Duodenum (tissue), 1 donor: ENCODE results near the genes VKORC1, ARMC5 and RUSF1.

GRCh38 chr16:31072945-31073589 lies 973 bp downstream of the ZNF668 start:
- PRO-cap: no peak

GRCh38 chr16:31077583-31078132 lies 3.4 kb downstream of the ZNF646 start:
- PRO-cap: no peak

DNA sequence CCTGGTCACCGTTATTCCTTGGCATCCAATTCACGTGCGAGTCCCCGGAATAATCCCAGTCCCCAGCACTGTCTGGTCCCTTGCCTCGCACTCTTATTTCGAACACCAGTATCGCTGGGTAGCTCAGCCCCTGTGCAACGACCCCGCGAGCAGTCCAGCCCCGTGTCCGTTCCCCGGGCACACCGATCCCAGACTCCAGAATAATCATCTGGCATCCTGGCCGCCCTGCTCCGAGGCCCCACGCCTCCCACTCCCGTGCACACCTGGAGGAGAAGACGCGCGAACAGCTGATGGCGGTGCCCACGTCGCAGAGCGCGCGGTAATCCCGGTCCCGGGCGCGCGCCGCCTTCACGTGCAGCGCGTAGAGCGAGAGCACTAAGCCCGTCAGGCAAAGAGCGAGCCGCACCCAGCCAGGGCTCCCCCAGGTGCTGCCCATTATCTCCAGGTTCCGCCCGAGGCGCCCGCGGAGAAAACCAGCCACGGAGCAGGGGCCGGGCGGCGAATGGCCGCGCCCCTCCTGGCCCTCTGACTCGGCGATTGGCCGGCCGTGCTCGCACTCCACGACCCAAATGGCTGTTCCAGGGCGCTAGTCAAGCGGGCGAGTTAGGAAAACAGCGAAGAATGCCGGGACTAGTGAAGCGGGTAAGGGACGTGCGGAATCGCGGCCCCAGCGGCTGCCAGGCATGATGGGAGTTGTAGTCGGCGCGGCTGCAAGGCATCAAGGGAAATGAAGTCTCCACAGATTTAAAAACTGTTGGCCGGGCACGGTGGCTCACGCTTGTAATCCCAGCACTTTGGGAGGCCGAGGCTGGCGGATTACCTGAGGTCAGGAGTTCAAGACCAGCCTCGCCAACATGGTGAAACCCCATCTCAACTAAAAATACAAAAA lies at the start of gene VKORC1:
Gene VKORC1, minus strand, starts transcription at position 504 of the 889 bp plus-strand sequence.
- PRO-cap: bidirectional peak, plus-strand start at position 633 of the sequence, minus-strand start at position 676 of the sequence

DNA sequence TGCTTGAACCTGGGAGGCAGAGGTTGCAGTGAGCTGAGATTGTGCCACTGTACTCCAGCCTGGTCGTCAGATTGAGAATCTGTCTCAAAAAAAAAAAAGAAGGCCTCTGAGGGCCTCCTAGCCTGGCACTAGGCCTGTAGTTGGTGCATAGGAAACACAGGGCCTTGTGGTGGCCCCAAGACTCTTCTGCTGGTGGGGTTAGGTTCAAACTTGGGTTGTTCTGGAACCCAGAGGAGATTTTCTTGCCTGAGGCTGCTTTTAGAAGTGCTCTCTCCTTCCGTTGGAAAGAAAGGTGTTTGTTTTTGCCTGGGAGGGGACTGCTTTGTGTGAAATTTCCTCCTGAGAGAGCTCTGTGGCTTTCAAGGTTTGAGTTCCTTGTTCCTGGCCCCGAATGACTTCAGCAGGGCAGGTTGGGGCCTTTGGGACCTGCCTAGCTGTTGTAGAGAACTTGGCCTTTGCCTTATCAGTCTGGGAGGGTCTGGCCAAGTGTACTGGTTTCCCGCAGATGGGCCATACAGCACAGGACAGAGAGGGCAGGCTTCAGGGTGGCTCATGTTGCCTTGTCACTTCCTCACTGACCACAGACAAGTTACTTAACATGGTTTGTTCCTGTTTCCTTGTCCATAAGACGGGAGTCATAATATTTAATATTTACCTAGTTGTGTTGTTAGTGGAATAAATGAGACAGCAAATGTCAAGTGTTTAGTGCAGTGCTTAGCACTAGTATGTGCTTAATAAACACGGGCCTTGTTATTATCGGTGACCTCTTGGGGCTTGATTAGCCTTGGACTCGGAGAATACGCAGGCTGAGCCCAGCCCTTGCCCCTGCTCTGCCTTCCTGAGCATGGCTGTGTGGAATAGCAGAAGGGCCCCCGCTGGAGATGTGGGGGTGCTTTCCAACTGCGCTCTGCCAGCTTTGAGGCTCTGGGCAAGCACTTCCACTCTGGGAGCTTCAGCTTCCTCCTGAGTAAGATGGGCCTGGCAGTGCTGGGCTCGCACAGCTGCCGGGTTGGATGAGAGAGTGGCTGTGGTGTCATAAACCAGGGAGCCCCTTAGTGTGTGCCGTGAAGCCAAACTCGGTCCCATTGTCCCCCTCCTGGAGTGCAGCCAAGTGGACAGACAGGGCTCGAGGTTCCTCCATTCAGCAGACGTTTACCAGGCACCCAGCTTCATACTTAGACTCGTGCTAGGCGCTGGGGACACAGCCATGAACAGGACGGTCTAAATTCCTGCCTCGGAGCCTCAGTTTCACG lies 6.6 kb downstream of the PRSS8 start:
- PRO-cap: unidirectional peak, minus-strand start at position 393 of the sequence; bidirectional peak, plus-strand start at position 845 of the sequence, minus-strand start at position 576 of the sequence

- PRO-cap: bidirectional peak, plus-strand start at chr16:31132011, minus-strand start at chr16:31131901
Observed at GRCh38 chr16:31131425-31132232, 3.9 kb downstream of the PRSS8 start.

DNA sequence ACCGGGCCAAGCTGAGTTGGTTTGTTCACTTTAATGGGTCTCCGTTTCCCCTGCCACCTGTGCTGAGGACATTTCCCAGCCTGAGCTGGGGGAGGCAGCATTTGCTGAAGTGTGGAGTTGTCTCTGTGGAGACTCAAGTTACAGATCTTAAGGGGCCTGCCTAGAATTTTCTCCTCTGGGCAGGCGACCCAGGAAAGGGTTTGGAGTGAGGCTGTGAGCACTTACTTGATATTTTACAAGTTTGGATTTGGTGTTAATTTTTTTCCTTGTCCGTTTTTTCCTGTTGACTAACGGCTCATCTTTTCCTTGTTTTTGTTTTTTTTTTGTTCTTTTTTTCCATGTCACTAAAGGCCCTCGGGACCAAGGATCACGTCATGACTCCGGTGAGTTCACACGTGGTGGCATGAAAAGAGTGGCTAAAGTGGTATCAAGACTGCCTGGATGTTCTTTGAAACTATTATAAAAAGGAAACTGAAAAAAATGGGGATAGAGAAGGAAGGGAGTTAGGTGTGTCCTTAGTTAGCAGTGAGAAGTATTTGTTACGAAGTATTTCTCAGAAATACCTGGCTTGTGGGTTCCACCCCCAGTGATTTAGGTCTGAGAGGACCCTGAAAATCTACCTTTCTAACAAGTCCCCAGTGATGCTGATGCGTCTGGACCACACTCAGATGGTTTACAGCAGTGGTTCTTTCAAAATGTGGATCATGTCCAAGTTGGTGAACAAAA lies 8.2 kb downstream of the FUS start:
- PRO-cap: no peak

- PRO-cap: no peak
Observed at GRCh38 chr16:31201427-31202014, 1.0 kb downstream of the PYCARD start.

DNA sequence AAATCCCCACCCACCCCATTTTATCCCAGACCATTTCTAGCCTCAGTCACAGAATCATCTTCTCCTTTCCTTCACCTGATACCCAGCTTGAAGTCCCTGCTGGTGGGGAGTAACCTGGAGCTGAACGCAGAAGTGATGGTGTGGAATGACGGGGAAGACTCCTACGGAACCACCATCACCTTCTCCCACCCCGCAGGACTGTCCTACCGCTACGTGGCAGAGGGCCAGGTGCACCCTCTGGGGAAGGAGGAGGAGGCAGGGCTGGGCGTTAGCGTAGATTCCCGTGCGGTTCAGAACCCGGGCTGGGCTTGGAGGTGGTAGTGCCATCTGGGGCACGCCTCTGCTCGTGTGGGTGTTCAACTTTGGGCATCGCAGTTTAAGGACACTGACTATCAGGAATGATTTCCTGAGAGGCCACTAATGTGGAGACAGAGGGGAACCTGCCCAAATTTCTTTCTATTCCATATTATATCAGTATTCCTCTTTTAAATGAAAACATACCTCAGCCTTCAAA lies 18.2 kb downstream of the ITGAX start:
- PRO-cap: no peak

- PRO-cap: no peak
Observed at GRCh38 chr16:31423490-31424027, 4.6 kb downstream of the COX6A2 start.

- PRO-cap: no peak
Observed at GRCh38 chr16:31429254-31430165, 1.4 kb upstream of the COX6A2 start.

GRCh38 chr16:31458509-31459563 lies at the start of gene ARMC5:
ARMC5 (plus strand) TSS chr16:31459501.
- PRO-cap: bidirectional peak, plus-strand start at chr16:31459517, minus-strand start at chr16:31459388

- PRO-cap: bidirectional peak, plus-strand start at chr16:31460057, minus-strand start at chr16:31459680
Observed at GRCh38 chr16:31459564-31460381, 472 bp downstream of the ARMC5 start.

- PRO-cap: unidirectional peak, minus-strand start at chr16:31487729
Observed at GRCh38 chr16:31487432-31488567, 4.9 kb downstream of the SLC5A2 start.

- PRO-cap: no peak
Observed at GRCh38 chr16:31490329-31491035, 7.6 kb downstream of the SLC5A2 start.

DNA sequence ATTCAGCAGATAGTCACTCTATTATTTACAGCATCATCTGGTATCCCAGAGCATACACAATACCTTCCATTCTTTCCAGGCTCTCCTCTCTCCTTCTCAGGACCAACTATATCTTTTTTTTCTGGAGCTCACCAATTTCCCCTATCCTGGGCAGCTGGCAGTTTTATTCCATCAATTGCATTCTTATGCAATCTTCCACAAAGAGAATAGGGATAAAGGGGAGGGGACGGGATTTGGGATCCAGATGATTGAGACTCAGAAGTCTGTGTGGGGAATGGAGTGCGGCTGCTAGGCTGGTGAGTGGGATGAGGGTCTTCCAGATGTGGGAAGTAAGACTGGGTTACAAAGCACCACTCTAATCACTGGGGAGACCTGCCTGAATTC lies 918 bp downstream of the RUSF1 start:
- PRO-cap: no peak

- PRO-cap: bidirectional peak, plus-strand start at chr16:31508516, minus-strand start at chr16:31508384
Observed at GRCh38 chr16:31507665-31508720, at the start of gene RUSF1. RUSF1 (minus strand) TSS chr16:31508391.

DNA sequence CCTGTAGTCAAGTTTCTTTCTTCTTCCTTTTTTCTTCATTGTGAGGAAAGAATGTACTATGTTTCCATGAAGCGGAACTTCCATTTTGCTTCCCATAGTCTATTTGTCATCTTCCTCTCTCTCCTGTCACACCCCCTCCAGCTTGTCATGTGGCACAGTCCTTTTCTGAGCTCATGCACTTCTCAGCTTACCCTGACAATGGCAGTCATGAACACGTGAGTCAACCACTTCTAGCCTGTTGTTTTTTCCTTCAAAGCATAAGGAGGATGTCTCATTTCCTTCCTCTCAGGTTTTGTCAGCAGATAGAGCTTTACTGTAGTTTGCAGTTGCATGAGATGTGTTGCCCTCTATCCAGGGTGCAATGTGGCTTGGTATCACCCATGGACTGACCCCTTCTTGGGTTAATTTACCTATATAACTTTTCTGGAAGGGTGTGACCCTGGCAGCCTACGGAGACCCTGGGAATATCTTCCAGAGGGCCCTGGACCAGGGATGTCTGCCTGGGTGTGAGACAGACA lies 4.1 kb upstream of the ZNF267 start:
- PRO-cap: no peak

- PRO-cap: no peak
Observed at GRCh38 chr16:34956056-34956404, 1496.6 kb downstream of the TP53TG3F start.

DNA sequence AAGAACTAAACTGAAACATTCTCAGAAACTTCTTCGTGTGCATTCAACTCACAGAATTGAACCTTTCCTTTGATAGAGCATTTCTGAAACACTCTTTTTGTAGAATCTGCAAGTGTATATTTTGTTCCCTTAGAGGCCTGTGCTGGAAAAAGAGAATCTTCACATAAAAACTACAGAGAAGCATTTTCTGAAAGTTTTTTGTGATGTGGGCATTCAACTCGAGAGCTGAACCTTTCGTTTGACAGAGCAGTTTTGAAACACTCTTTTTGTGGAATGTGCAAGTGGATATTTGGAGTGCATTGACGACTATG lies 2626.9 kb downstream of the TP53TG3F start:
- PRO-cap: no peak

DNA sequence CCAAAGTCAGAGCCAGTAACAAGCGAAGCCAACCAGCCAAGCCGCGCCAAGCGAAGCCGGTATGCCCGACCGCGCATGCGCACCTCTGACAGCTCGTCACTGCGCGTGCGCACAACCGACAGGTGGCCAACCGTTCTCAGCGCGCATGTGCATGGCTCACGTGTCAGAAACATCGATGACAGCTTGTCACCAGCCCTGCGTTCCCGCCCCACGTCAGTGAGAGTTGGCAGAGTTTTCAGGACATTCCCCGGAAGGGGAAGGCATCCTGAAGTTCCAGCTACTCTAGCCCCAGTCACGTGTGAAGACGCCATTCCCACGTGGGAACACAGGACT lies 52.2 kb downstream of the SHCBP1 start:
- PRO-cap: no peak